ENCODE results near the genes PCGF6 and CALHM2.

- PRO-cap, result no peak
Measured at GRCh38 chr10:102856081-102856495, 2.0 kb downstream of the BORCS7 start.

DNA sequence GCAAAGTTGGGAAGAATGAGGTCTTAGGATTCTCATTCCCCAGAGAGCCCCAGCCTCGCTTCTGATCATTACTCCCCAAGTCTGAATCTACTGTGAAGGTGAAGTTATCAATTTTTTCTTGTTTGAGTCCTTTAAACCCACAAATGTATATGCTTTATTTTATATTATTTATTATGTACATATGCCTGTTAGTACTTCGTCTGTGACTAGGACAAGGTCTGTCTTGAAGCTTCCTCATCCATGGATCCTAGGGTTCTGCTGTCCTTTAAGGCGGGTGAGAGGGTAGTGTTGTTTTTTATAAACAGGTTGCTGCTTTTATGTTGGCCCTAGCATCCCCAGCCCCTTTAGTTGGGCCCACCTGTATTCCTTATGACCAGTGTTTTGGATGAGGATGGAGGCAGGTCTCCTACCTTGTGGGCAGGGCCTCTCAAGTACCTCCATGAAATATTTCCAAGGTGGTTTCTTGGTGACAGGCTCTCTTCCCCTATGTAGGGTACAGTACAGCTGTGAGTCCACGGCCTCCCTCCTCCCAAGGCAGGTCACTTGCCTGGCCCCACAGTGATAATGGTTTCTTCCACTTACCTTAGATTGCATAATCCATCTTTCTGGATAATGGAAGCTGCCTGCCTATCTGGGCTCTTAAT lies 110.6 kb downstream of the NT5C2 start:
- PRO-cap, result no peak

- PRO-cap, result no peak
Measured at GRCh38 chr10:103120999-103121206, 72.2 kb downstream of the NT5C2 start.

- PRO-cap, result no peak
Measured at GRCh38 chr10:103138195-103138763, 54.8 kb downstream of the NT5C2 start.

DNA sequence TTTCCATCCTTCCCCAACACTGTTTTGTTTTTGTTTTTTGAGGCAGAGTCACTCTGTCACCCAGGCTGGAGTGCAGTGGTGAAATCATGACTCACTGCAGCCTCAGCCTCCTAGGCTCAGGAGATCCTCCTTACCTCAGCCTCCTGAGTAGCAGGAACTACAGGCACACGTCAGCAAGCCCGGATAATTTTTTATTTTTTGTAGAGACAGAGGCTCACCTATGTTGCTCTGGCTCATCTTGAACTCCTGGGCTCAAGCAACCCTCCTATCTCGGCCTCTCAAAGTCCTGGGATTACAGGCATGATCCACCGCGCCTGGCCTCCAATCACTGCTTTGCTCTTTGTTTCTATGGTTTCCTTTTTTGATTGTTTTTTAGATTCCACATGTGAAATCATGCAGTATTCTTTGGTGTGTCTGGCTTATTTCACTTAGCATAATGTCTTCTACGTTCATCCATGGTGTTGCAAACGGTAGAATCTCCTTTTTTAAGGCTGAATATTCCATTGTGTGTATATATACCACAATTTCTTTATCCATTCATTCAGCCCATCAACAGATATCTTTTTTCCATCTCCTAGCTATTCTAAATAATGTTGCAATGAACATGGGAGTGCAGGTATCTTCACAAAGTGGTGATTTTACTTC lies 53.1 kb downstream of the NT5C2 start:
- PRO-cap, result no peak

DNA sequence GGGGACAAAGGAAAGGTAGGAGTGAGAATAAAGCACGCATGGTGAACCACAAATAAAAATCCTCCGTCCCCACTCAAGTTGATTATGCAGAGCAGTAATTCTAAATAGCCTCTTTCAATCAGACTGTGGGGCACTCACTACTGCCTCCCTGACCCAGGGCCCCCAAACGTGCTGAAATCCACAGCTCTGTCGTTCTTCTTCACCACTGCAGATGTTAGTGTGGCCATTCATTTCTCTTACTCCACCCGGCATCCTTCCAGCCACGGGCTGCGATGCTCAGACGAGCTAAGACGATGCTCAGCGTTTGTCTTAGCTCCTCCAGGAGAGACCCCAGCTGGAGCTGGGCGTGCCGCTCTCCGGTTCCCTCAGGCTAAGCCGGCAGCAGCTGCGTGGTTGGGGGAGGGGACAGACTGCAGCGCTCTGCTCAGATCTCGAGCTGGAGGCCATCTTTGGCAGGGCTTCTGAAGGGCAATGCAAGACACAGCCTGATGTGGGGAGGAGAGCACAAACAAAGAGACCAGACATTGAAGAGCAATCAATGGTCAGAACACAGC lies 4.7 kb downstream of the INA start:
- PRO-cap, result no peak

DNA sequence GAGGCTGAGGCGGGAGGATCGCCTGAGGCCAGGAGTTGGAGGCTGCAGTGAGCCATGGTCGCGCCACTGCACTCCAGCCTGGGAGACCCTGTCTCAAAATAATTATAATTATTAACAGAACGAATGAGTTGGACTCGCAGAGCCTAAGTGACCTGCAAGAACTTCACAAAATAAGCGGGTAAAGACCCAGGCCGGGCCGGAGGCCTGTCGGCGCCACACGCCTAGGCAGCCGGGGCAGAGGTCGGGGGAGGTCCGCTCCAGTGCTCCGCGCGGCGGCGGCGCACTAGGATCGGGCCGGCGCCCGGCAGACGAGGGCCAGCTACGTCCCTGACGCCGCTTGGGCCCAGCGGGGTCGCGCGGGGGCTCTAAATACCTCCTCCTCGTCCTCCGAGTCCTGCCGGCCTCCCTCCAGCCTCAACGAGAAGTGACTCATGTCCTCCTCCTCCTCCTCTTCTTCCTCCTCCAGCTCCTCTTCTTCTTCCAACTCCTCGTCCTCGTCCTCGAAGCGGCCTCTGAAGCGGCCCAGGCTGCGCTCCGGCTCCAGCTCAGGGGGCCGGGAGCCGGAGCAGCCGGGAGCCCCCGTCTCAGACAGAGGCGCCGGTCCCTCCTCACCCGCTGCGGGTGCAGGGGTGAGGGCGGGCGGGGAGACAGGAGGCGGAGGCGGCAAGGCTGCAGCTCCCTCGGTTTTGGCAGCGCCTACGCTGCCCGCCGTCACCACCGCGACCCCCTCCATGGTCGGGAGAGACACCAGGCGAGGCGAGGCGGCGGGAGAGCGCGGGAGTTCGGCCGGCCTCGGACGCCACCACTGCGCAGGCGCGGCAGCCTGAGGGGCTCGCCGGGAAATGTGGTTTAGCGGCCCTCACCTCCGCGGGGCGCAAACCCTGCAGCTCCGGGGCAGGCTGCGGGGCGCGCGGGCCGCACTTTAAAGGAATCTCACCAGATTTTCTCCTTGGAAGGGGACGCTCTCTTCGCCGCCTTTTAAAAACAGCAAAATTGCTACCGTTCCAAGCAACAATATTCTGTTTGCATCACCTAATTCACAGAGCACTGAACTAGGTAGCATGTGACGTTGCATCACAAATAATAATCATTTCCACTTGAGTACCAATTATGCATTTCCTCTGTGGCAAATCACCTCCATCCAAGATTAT lies at the start of gene PCGF6:
Gene PCGF6, minus strand, starts transcription at position 807 of the 1,151 bp plus-strand sequence.
- PRO-cap, result bidirectional peak, plus-strand start at position 886 of the sequence, minus-strand start at position 733 of the sequence

DNA sequence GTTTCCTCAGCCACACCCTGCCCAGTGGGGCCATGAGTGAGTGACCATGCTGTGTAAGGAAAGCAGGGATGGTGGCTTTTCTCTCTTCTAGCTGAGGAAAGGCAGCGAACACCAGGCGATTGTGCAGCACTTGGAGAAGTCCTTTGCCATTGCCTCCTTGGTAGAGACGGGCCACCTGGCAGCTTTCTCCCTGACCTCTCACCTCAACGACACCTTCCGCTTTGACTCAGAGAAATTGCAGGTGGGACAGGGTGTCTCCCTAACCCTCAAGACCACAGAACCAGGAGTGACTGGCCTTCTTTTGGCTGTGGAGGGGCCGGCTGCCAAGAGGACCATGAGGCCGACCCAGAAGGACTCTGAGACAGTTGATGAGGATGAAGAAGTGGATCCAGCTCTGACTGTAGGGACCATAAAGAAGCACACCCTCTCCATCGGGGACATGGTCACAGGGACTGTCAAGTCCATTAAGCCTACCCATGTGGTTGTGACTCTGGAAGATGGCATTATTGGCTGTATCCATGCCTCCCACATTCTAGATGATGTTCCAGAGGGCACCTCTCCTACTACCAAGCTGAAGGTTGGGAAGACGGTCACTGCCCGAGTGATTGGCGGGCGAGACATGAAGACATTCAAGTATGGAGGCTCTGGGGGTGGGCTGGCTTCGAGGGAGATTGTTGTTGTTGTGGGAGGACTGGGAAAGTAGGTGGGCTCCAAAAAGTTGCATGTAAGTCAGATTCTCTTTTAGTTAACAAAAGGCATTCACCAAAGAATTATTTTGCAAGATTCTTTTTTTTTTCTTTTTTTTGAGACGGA lies 27.1 kb downstream of the CALHM2 start:
- PRO-cap, result no peak

DNA sequence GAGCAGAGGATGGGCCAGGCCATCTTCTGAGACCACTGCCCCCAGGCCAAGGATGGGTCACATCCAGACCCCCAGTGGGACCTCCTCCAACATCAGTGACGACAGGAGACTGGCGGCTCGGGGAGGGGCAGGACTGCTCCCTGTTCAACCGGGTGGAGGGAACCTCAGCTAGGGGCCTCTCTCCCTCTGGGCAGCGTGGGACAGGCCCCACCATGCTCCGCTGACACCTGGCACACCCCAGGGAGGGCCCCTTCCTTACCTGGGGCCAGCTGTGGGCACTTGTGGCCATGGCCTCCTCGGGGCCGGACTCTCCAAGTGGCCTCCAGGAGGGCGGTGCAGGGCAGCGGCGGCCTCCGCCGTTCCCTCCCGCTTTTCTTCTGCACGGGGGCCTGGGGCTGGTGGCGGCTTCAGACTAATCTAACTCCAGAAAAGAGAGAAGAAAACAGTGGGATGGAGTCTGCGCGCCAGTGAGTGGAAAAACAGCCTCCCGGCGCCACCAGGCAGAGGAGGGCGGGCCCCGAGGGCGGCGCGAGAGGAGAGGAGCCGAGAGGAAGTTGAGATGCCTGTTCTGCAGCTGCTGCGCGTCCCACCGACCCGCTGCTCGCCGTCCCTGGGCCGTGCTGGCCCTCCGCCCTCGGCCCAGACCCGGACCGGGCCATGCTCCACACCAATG lies at the start of gene CALHM2:
Gene CALHM2, minus strand, starts transcription at position 474 of the 673 bp plus-strand sequence.
- PRO-cap, result no peak

GRCh38 chr10:103542658-103543248 lies 49.2 kb downstream of the NEURL1 start:
- PRO-cap, result no peak

- PRO-cap, result no peak
Measured at GRCh38 chr10:103604144-103604556, 110.6 kb downstream of the NEURL1 start.

DNA sequence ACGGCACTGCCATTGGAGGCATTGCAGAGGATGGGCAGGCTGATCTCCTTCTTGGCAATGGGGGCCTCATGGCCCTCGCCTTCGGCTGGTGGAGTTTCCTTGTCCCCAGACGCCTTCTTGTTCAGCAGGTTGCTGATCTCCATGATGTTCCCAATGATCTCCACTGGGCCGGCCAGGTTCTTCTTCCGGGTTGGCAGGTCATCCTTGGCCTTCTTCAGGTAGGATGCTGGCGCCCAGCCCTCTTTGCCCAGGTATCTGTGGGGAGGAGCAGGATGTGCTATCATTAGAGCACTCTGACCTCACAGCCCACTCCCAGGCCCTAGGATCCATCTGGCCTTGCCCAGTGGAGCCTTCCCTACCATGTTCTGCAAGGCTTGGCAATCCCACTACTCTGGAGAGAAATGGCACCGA lies 119.4 kb downstream of the NEURL1 start:
- PRO-cap, result no peak

- PRO-cap, result no peak
Measured at GRCh38 chr10:103616687-103617645, 123.5 kb downstream of the NEURL1 start.

GRCh38 chr10:103637622-103638813 lies 144.5 kb downstream of the NEURL1 start:
- PRO-cap, result no peak

DNA sequence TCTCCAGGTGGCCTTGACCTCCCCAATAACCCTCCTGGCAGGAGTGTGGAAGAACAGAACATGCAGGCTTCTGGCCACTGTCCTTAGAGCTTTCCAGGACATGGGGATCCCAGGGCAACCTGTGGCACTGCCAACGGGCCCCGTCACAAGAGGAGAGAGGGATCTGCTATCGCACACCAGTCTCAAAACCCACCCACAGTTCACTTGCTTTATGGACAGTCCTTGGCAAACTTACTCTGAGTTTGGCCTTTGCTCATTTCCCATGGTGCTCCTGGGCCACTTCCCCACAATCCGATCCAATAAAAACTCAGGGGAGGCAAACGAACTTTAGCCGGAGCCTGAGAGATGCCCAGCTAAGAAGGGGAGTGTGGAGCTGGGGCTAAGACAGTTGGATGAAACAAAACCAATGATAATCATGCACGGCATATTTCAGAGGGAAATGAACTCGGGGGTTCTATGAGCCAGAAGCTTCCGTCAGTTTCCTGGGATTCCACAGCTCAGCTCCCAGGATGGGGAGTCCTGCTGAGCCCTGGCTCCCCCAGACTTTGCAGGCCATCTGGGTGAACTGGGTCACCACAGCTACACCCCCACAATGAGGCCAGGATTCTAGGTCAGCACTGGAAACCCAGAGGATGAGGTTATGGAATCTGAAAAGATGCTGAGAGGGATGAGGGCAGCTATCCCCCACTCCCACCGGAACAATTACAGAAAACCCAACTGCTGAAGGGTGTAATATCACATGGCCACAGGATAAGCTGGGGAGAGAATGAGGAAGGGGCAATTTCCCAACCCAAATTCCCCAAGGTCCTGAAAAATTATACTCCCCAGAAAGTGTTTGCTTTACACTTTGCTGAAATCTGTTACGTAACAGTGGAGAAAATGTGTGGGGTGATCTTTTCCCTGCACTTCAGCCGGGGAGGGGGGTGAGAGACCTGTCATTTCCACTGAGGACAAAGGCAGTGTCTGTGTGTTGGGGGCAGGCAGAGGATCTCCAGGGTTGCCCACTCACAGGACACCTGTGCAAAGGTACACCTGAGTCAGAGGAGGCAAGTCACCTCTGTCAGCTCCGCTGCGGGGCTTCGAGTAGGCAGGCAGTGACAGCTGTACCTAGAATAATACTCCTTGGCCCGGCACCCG lies 158.7 kb downstream of the NEURL1 start:
- PRO-cap, result no peak

- PRO-cap, result no peak
Measured at GRCh38 chr10:103696147-103697265, 158.9 kb downstream of the SH3PXD2A start.

DNA sequence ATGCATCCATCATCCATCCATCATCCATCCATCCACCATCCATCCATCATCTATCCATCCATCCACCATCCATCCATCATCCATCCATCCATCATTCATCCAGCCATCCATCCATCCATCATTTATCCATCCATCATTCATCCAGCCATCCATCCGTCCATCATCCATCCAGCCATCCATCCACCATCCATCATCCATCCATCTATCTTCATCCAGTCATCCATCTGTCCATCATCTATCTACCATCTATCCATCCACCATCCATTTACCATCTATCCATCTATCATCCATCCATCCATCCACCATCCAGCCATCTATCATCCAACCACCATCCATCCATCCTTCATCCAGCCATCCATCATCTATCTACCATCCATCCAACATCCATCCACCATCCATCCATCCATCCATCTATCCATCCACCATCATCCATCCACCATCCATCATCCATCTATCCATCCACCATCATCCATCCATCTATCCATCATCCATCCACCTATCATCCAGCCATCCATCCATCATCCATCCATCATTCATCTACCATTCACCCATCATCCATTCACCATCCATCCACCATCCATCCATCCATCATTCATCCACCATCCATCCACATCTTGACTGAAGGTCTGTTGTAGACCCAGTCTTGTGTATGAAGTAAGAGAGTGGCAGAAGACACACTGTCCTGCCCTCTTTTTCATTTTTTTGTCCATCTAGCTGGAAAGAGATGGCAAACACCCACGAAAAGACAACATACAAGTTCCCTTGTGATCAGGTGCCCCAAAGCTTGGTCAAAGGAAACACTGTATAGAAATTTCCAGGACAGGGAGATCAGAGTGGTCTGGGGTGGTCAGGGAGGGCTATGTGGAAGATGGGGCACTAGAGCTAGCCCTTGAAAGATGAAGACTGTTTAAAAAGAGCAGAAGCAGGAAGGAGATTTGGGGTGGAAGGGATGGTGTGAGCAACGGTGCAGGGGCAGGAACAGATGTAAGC lies 153.5 kb downstream of the SH3PXD2A start:
- PRO-cap, result no peak

GRCh38 chr10:103712233-103712567 lies 143.2 kb downstream of the SH3PXD2A start:
- PRO-cap, result no peak

DNA sequence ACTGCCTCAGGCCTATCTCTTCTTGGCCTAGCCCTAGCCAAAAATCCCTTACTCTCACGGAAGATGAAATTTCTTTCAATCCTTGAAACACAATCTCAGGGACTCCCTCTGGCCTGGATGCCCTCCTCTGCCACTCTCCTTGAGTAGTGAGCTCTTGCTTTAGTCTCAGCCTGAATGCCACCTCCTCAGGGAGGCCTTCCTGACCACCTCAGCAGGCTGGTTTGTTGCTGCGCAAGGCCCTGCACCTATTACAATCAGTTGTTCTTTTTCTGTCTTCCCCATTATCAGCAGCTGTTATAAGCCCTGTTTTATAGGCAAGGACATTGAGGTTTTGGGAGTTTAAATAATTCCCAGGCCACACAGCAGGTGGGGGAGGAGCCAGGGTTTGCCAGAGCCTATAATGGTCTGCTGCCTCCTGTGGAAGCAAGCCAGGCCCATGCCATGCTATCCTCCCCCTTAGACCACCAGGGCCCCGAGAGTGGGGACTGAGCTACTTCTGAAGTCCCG lies 141.9 kb downstream of the SH3PXD2A start:
- PRO-cap, result no peak

- PRO-cap, result no peak
Measured at GRCh38 chr10:103757395-103758130, 97.8 kb downstream of the SH3PXD2A start.